ENCODE results near the genes HS3ST6, PKD1 and MLST8.

DNA sequence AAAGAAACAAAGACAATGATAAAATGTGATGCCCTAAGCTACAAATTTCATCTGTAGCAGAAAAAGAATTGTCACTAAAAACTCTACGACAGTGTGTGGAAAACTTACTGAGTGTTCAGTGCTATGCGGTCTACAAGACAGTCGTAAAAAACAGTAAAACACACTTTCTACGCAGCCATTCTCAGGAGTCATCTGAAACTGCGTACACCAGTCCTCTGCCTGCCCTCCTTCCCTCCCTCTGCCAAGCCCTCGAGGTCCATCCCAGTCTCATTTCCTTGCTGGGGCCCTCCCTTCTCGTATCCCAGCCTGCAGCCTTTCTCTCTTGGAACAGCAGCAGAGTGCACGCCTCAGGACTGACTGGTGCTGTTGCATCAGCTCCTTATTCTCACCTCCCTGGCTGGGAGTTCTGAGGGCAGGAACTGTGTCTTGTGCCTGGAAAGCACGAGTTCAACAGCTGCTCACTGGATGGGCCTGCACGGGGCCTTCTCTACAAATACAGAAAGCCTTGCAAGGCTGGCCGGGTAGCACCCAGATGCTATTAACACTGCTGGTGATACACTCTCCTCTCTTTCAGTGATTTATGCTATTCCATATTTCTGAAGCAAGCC, 12.5 kb downstream of the FAHD1 start:
- PRO-cap, 10 experiments = peak in 1 of 10 experiments; most common minus-strand start position 242 of the sequence (in 1)

DNA sequence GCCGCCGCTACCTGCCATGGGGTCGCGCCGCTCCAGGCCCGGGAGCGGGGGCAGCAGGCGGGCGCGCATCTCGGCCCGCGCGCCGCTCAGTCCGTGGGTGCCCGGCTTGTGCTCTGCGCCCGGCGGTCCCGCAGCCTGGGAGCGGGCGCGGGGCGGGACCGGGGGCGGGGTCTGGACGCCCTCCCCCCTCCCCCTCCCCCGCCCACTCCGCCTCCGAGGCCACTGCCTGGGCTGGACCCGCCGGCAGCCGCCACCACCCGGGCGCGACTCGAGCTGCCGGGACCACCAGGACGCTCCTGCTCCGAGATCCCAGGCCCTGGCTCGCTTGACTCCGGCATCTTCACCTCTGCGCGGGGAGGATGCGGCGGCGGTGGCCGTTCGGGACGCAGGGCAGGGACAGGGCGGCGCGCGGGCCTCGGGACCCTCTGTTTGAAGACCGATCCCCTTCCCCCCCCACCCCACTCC, at the start of gene HS3ST6:
TSS of gene HS3ST6 (minus strand) at position 110 of the 465 bp plus-strand sequence.
- PRO-cap, 10 experiments = peak in 2 of 10 experiments; most common plus-strand start position 250 of the sequence (in 1); most common minus-strand start position 110 of the sequence (in 2)

DNA sequence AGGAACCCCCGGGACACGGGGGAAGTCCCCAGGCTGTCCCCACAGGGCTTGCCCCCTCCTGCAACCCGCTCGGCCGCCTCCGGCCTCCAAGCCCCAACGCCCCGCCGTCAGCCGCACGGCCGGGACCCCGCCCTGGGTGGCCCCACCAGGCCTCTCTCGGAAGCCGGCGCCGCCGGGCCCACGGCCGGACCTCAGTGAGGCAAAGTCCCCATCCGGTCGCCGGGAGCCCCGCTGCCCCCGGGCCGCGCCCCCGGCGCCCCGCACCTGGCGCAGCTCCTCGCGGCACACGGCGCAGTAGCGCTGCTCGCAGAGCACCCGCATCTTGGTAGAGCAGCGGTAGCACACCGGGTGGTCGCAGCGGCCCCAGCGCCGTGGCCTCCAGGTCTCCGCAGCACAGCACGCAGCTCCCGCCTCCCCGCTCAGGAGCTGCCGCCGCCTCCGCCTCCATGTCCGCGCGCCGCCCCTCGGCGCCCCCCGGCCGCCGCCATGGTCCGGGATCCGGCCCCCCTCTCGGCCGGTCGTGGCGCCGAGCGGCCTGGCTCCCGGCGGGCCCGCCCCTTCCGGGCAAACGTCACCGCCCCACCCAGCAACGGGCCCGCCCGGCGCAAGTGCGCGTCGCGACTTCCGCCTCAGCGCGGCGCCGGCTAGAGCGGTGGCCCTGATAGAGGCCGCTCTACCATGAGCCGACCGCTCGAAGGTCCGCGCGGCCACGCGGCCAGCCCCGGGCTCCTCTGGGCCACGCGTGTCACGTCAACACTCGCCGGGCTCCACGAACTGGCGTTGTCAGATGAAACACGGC, 10.1 kb upstream of the NPW start:
- PRO-cap, 10 experiments = peak in 10 of 10 experiments; most common plus-strand start position 632 of the sequence (in 4); most common minus-strand start position 562 of the sequence (in 6)

DNA sequence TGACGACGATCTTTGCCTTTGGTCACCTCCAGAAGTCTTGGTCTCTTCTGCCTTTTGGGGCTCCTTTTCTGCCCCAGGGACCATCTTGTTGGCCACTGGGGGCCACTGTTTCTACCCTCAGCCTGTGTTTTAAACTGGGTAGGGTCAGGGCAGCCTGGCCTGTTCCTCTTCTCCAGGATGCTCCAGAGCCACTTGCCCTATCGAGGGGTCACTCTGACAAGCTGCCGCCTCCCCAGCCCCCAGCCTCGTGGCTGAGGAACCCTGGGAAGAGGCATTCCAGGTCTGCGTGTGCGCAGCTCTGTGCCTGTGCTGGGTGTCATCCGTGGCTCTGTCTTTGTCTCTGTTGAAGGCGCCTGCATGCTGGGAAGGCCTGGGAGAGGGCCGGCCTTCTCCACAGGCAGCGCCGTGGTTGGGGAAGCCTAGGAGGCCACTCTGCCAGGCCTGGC, 3.2 kb downstream of the NHERF2 start:
- PRO-cap, 10 experiments = no peak in any of the 10 experiments

- PRO-cap, 10 experiments = peak in 3 of 10 experiments; most common minus-strand start chr16:2048793 (in 3)
These were observed 712 bp downstream of the TSC2 start for GRCh38 chr16:2048522-2048872.

DNA sequence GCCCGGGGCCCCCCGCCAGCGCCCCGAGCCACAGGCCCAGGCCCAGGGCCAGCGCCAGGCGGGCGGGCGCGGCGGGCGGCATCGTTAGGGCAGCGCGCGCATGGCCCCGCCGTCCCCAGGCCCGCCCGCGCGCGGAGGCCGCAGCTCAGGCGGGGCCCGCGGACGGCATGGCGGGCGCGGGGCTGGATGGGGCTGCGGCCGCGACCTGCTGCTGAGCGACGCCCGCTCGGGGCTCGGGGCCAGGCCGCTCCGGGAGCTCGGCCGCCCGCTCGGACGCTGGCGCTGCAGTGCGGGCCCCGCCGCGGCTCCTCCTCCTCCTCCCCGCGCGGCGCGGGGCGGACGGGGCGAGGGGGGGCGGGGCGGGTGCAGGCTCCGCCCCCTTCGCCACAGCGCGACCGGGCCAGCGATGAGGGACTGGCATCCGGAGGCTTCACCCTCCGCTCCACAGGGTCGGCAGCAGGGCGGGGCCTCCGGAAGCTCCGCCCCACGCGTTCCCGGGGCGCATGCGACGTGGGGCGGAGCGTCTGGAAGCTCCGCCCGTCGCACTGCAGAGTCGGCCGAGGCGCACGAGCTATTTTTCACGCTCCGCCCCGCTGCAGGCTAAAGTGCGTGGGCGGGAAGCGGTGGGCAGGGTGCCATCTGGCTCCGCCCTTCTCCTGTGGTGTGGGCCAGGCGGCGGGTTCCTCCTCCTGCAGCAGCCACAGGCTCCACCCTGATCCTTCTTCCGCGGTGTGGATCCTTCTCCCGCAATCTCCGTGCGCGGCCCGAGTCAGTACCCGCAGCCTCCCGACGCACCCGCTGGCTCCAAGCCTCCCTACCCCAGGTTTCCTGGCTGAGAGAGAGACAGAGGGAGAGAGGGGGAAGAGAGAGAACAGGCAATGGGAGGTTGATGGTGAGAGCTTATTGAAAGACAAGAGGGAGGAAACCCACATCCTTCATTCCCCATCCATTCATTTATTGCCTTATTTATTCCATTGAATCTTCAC, at the start of gene PKD1:
TSS of gene PKD1 (minus strand) at position 291 of the 986 bp plus-strand sequence.
- PRO-cap, 10 experiments = peak in 10 of 10 experiments; most common plus-strand start position 550 of the sequence (in 5); most common minus-strand start position 289 of the sequence (in 7)

DNA sequence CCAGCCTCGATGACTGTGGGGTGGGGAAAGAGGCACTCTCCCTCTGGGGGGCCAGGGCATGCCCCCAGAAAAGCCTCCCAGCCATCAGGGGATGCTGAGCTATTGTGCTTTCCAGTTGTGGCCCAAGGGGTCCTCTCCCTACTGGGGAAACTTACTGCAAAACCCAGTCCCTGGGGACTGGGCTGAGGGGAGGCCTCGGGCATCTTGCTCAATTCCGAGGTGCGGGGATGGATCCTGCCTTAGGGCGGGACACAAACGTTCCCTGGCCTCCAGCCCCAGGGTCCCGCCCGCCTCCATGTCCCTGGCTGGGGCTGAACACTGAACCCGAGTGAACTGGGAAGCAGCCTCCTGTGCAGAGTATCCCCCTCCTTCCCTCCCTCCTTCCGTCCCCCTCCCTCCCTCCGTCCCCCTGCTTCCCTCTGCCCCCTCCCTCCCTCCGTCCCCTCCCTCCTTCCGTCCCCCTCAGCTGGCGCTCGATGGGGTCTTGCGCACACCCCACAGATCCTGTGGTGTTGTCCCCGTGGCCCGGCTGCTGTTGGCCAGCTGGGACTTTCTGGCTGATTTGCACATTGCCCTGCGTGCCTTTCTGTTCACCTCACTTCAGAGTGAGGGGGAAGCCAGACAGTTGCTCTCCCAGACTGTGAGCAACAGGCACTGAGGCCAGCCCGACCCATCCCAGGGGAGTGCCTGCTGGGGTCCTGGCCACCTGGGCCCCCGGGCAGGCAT, 5.4 kb downstream of the TRAF7 start:
- PRO-cap, 10 experiments = peak in 1 of 10 experiments; most common plus-strand start position 598 of the sequence (in 1)

- PRO-cap, 10 experiments = peak in 1 of 10 experiments; most common plus-strand start chr16:2167519 (in 1); most common minus-strand start chr16:2167363 (in 1)
These were observed 11.7 kb downstream of the TRAF7 start for GRCh38 chr16:2167141-2167811.

DNA sequence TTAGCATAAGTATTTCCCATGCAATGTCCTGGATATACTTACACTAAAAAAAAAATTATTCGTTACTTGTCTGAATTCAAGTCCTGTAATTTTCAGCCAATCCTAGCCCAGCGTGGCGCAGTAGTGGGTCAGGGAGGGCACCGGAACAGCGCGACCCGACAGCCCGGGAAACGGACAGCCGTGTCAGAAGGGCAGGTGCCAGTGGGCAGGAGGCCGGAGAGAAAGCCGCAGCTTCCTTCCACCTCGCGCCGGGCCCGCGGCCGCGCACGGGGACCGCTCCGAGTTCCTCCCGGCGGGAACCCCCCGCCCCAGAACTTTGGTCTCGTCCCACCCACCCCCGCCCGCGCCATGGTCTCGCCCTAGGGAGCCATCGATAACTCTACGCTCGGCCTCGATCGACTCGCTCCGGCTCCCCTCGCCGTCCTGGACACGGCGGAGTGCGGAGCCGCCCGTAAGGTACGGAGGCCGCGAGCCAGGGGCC, at the start of gene MLST8:
TSS of gene MLST8 (plus strand) at position 398 of the 481 bp plus-strand sequence.
- PRO-cap, 10 experiments = peak in 10 of 10 experiments; most common plus-strand start position 428 of the sequence (in 6); most common minus-strand start position 268 of the sequence (in 9)

DNA sequence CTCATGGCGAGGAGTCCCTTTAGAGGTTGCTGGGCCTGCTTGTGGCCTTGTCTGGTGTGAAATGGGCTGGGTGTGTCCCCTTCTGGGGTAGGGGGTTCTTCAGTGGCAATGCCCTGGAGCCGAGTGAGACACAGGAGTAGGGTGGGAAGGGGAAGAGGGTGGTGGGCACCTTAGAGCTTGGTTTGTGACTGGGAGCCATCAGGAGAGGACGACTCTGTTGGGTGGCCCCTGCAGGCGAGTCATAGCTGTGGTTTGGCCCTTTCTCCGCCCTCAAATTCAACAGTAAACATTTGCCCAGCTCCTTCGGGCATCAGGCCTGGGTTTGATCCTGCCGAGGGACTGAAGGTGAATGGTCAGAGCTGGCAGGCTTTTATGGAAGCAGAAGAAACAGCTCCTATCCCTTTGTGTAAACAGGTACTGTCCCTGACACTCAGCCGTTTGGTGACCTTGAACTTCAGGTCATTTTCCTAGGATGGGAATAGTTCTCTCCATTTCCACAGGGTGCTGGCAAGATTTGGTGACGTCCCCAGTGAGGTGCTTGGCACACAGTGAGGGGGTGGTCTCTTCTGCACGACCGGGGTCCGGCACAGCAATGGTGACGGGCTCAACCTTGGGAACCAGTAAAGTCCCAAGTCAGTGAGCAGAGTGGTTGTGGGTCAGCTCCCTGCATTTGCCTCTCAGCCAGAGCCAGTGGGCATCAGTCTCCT, 3.0 kb downstream of the E4F1 start:
- PRO-cap, 10 experiments = peak in 5 of 10 experiments; most common plus-strand start position 325 of the sequence (in 3); most common minus-strand start position 190 of the sequence (in 2)

DNA sequence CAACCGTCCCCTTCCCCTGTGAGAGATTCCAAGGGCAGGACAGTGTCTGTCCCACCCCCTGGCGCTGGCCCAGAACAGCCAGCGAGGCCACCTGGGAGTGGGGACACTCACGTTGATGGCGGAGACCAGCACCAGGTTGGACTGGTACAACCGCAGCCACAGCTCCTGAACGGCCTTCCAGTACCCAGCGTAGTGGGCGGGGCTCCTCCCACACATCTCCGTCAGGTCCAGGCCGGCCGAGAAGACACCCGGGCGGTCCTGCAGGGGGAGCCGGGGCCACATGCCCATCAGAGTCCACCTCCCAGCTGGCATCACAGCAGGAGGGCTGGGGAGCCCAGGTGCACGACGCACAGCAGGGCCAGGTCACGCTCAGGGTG, 7.1 kb downstream of the ECI1 start:
- PRO-cap, 10 experiments = no peak in any of the 10 experiments

DNA sequence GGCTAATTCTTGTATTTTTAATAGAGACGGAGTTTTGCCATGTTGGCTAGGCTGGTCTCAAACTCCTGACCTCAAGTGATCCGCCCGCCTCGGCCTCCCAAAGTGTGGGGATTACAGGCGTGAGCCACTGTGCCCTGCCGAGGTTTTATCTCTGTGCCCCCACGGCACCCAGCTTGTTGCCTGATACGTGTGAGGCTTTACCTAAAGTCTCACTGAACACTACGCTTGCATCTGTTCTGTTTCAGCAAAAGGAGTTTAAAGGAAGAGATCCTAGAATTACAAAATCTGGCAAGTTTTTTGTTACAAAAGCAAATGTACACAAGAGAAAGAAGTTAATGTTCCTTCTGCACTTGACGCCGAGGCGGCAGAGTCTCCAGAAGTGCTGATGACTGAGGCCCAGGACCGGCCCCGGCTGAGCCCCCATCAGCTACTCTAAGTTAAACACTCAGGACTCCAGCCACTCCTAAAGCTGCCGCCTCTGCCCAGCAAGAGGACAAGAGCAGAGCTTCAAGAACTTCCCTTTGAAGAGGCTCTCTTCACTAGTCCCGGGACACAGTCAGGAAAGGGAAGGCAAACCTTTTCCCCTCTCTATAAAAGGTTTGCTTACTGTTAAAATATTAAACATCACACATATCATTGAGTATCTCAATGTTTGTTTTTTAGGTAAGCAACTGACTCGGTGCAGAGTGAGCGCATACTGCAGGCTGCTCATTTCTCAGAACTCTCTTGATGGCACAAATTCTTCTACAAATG, 9.0 kb downstream of the ABCA3 start:
- PRO-cap, 10 experiments = no peak in any of the 10 experiments

GRCh38 chr16:2447795-2448272, 12.1 kb upstream of the TEDC2 start:
- PRO-cap, 10 experiments = no peak in any of the 10 experiments

GRCh38 chr16:2456401-2457416, 3.2 kb upstream of the TEDC2 start:
- PRO-cap, 10 experiments = no peak in any of the 10 experiments

- PRO-cap, 10 experiments = no peak in any of the 10 experiments
These were observed 10.0 kb downstream of the TBC1D24 start for GRCh38 chr16:2484904-2485318.

DNA sequence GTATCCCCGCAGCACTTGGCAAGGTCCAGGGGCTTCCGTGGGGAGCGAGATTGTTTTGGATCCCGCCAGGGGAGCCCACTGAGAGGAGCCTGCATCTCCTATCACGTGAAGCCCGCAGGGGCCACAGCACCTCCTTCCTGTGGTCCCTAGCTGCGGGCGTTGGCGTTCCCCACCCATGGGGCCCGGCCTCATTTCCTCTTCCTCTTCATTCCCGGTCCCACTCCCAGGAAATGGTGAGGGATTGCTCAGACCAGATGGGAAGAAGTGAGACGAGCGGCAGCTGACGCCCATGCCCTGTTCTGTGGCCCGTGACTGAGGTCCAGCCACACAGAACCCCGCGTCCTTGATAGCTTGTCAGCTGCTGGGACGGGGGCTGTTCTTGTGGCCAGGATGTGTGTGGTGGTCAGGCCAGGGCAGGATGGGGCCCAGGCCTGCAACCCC, 11.2 kb downstream of the TBC1D24 start:
- PRO-cap, 10 experiments = no peak in any of the 10 experiments

DNA sequence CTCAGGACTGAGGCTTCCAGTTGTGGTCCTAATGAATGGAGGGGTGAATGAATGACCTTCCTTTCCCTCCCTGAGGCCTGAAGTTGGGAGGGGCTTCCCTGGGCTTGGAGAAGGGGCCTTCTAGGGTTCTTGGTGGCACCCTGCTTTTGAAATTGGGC, 1.1 kb downstream of the ATP6V0C start:
- PRO-cap, 10 experiments = no peak in any of the 10 experiments

- PRO-cap, 10 experiments = no peak in any of the 10 experiments
These were observed 61.0 kb downstream of the PDPK1 start for GRCh38 chr16:2598810-2599318.

DNA sequence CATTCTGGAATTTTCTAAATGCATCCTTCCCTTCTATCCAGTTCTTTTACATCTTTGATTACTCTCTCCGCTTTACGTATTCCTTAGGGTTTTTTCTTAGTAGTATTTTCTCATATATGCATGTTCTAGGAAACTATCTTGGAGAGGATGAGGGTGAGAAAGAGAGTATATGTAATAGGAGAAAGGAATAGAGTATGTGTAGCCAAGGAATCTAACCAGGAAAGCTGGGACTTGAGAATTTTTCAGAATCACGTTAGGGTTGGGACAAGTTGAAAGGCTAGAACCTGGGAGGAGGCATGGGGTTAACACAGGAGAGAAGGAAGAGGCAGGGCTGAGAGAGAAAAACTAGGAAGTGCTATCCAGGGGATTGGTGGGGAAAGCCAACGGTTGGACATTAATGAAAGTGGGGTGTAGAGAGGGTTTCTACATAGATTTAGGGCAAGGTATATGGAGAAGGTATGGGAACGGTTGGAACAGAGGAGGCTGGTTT, 2.6 kb downstream of the SRRM2 start:
- PRO-cap, 10 experiments = no peak in any of the 10 experiments

DNA sequence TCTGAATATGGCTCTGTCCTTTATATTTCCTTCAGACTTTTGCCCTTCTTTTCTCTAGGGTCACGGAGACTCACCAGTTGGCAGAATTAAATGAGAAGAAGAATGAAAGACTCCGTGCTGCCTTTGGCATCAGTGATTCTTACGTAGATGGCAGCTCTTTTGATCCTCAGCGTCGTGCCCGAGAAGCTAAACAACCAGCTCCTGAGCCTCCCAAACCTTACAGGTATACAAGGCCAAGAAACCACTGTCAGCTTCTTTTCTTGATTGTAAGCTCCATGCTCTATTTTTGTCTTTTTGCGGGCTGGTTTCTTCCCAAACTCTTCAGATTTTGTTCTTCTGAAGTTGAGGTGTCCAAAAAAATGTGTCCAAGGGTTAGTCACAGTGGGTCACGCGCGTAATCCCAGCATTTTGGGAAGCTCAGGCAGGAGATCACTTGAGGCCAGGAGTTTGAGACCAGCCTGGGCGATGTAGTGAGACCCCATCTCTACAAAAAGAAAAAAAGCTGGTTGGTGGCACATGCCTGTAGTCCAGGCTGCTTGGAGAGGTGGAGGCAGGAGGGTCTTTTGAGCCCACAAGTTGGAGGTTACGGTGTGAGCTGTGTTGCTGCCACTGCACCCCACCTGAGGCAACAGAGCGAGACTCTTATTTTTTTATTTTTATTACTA, 5.4 kb downstream of the SRRM2 start:
- PRO-cap, 10 experiments = no peak in any of the 10 experiments